Caco-2 (cell line): ENCODE measurements around a stretch of chr7.

DNA sequence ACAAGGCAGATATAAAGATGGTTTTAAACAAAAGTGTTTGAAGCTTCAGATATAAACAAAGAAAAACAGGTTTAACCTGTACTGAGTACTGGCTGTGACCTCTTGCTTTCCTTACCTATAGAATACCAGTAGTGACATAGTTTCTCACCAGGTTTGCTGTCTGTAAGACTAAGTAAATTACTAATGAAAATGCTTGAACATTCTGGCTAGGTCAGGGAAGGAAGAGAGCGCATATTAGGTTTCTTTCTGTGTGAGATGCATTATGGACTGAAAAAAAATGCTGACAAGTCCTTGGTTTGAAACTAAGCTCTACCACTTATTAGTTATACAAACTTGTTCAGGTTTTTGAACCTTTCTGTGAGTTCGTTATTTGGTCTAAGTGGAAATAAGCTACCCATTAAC lies 360.2 kb upstream of the IGFBP3 start:
- PRO-cap, result no peak
- RRBS, result no CpG with 5 or more reads among the region's 2 CpGs

GRCh38 chr7:46960802-46961402 lies 621.0 kb downstream of the TNS3 start:
- PRO-cap, result no peak
- RRBS, result no CpG with 5 or more reads among the region's 3 CpGs

- PRO-cap, result no peak
- RRBS, result no CpG with 5 or more reads among the region's 3 CpGs
These were observed 434.6 kb downstream of the TNS3 start for GRCh38 chr7:47147021-47147911.

- PRO-cap, result no peak
- RRBS, result no CpG with 5 or more reads among the region's 6 CpGs
These were observed 363.0 kb downstream of the TNS3 start for GRCh38 chr7:47218724-47219441.

GRCh38 chr7:47253482-47254041 lies 328.3 kb downstream of the TNS3 start:
- PRO-cap, result no peak
- RRBS, result no CpG with 5 or more reads among the region's 12 CpGs

- PRO-cap, result no peak
- RRBS, result no CpG with 5 or more reads among the region's 10 CpGs
These were observed 315.0 kb downstream of the TNS3 start for GRCh38 chr7:47266794-47267365.

DNA sequence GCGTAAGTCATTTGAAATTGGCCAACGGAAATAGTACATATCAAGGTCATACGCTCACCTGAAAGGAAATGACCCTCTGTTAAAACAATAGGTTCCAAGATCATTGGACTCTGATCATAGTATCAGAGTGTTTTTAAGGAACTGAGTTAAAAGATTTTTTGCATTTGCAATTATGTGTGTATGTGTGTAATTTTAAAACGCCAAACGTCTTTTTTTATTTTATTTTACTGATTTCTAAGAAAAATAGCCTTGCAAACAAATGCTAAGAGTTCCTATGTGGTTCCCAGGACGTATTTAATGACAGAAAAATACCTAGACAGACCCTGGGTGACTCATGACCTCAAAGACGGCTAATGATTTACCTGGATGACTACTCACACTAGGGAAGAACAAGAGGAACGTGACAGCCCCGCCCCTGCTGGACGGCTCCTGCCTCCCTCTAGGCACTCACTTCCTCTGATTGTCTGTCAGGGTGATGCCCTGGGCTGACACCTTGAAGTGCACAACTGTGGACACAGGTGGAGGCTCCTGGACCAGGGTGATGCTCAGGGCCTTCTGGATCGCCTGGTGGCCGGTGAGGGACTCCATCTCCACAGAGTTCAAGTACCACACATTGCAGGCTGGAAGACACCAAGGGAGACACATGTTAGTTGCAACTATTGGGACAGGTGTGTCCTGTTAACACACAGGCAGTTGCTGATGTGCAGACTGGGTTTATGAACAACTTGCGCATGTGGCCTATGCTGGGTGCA lies 298.5 kb downstream of the TNS3 start:
- PRO-cap, result no peak
- RRBS, result no CpG with 5 or more reads among the region's 13 CpGs

DNA sequence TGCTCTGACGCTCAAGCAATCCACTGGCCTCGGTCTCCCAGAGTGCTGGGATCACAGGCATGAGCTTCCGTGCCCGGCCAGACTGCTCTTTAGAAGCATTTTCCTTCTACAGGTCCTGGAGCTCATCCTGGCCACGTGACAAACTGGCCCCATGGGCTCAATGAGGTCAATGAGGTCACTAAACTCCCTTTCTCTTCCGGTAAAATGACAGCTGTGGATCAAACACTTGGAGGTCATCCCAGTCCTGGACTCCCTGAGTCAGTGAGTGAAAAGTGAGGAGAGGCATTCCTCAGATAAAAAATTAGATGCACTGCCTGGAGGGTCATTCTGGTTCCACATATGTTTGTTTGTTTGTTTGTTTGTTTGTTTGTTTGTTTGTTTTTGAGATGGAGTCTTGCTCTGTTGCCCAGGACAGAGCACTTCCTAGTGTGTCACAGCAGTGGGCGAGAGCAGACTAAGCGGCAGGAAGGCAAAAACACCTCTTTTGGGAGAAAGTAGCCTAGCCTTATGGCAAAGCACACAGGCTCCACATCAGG lies 134.9 kb downstream of the TNS3 start:
- PRO-cap, result no peak
- RRBS, result no CpG with 5 or more reads among the region's 8 CpGs

DNA sequence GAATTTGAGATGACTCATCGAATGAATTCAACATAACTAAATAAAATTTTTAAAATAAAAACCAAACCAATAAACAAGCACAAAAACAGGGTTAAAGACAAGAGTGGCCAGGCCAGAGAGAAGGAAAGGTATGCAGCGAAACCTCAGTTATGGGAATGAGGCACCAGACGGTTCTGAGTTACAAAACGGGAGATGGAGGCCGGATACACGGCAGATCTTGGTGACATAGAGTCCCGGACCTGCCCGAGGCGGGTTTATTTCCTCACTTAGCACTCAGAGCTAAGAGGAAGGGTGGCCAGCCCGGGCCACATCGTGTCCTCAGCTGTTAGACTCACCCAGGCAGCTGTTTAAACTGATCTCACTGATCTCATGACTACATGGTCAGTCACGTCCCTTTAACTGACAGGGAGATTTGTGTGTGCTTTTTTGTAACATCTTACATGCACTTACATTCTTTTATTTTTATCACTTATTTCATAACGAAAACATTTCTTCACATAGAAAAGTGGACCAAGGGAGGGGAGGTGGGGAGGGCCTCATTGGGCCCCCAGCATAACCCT lies 128.3 kb downstream of the TNS3 start:
- PRO-cap, result no peak
- RRBS, result 96% methylated on average over 4 of the region's 13 CpGs

- PRO-cap, result no peak
- RRBS, result no CpG with 5 or more reads among the region's 4 CpGs
These were observed 124.4 kb downstream of the TNS3 start for GRCh38 chr7:47457439-47458057.

GRCh38 chr7:47464976-47465513 lies 116.9 kb downstream of the TNS3 start:
- PRO-cap, result no peak
- RRBS, result no CpG with 5 or more reads among the region's 7 CpGs

GRCh38 chr7:47471828-47472316 lies 110.0 kb downstream of the TNS3 start:
- PRO-cap, result no peak
- RRBS, result no CpG with 5 or more reads among the region's 4 CpGs

DNA sequence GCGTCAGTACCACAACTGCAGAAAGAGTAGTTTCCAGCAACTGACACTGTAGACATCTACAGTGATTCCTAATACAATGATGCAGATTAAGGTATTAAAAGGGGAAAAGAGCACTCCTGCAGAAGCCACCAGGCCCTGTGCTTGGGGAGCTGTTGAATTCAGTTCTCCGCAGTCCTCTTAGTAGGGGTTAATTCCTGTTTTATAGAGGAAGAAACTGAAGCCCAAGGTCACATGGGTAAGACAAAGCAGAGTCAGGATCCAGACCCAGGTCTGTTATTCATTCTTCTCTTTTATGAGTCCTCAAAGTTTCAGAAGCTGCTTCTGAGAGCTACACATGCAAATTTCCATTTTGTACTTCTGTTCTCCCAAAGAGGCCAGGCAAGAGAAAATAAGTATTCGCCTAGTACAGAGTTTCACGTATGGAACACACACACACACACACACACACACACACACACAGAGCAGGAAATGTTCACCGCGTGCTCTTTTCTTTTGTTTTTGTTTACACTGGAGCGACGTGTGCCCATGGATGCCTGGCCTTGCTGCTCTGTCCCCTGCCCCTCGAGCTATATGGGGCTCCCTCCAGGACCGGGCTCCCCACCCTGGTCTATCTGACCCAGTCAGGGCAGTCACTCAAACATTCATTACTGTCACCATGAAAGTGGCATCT lies 84.5 kb downstream of the TNS3 start:
- PRO-cap, result no peak
- RRBS, result no CpG with 5 or more reads among the region's 10 CpGs

DNA sequence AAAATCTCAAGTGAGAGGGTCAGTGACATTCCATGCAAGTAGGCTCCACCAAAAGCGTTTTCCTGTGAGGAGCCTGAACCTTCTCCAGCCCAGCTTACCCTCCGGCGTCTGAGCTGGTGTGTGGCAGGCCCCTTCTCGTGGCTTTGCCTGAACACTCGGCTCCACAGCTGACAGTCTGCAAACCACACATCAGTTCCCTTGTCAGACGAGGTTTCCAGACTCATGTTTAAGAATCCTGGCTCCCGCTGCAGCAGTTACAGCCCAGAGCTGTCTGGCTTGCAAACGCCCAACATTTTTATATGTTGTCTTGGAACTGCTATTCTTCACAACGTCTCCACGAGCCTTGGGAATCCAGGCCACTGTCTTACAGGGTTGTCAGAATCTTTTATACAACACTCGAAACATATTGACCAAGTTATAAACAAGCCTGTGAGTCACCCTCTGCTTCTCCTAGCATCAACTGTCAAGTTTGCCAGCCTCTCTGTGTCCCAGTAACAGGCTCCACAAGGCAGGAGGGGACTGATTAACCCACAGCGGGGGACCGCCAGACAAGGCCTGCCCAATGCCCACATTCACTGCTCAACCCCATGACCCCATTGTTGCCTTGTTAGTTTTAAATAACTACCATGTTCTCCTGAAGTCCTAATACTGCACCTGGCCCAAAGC lies 68.1 kb downstream of the TNS3 start:
- PRO-cap, result no peak
- RRBS, result no CpG with 5 or more reads among the region's 13 CpGs

- PRO-cap, result bidirectional peak, plus-strand start at chr7:47576613, minus-strand start at chr7:47576335
- RRBS, result no CpG with 5 or more reads among the region's 35 CpGs
These were observed 4.9 kb downstream of the TNS3 start for GRCh38 chr7:47576543-47577875.

GRCh38 chr7:47610048-47610564 lies 28.2 kb upstream of the TNS3 start:
- PRO-cap, result no peak
- RRBS, result no CpG with 5 or more reads among the region's 9 CpGs

GRCh38 chr7:47634955-47635952 lies 53.3 kb upstream of the TNS3 start:
- PRO-cap, result bidirectional peak, plus-strand start at chr7:47635333, minus-strand start at chr7:47635235; bidirectional peak, plus-strand start at chr7:47635557, minus-strand start at chr7:47635418
- RRBS, result no CpG with 5 or more reads among the region's 27 CpGs

- PRO-cap, result no peak
- RRBS, result 98% methylated on average over 3 of the region's 22 CpGs
These were observed 89.0 kb upstream of the TNS3 start for GRCh38 chr7:47670627-47671660.

DNA sequence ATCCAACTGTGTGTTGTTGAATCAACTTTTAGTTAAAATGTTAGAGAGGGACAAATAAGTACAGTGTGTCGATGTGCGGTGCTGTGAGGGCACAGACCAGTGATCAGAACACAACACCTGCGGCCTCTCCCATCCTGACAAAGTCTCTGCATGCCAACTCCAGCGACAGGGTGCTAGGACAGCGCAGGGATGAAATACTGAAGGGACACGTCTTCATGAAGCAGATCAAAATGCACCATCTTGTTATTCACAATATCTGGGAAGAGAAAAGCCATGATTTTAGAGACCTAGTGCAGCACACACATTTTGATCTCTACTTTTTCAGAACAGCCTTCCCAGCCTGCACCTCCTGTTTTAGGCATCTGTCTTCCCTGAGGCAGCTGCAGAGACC lies 14.2 kb downstream of the HUS1 start:
- PRO-cap, result no peak
- RRBS, result no CpG with 5 or more reads among the region's 6 CpGs

DNA sequence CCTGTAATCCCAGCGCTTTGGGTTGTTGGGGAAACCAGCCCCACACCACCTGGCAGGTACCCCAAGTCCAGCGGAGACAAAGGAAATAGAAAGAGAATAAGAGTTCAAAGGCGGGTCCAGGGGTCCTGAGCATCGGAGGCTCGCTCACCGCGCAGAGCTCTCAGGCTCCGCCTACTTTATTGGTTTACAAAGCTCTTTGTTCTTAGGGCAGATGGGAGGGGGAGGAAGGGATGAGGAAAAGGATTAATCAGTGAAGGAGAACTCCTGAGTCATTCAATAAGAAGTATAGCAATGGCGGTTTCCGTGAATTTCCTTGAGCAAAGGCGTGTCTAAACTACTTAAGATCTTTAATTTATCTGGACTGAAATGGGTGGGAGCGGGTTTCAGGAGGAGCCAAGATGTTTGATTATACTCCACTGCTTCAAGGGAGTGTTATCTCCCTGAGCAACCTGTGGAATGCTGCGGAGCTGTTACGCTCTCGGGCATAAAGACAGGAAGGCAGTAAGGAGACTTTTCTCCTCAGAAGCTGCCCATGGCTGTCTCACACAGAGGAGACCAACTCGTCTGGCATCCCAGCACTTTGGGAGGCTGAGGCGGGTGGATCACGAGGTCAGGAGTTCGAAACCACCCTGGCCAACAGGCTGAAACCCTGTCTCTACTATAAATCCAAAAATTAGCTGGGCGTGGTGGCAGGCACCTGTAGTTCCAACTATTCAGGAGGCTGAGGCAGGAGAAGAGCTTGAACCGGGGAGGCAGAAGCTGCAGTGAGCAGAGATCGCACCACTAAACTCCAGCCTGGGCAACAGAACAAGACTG lies 29.8 kb downstream of the ABCA13 start:
- PRO-cap, result no peak
- RRBS, result no CpG with 5 or more reads among the region's 22 CpGs